LHCN-M2 (cell line): ENCODE results near the gene ATF6.

DNA sequence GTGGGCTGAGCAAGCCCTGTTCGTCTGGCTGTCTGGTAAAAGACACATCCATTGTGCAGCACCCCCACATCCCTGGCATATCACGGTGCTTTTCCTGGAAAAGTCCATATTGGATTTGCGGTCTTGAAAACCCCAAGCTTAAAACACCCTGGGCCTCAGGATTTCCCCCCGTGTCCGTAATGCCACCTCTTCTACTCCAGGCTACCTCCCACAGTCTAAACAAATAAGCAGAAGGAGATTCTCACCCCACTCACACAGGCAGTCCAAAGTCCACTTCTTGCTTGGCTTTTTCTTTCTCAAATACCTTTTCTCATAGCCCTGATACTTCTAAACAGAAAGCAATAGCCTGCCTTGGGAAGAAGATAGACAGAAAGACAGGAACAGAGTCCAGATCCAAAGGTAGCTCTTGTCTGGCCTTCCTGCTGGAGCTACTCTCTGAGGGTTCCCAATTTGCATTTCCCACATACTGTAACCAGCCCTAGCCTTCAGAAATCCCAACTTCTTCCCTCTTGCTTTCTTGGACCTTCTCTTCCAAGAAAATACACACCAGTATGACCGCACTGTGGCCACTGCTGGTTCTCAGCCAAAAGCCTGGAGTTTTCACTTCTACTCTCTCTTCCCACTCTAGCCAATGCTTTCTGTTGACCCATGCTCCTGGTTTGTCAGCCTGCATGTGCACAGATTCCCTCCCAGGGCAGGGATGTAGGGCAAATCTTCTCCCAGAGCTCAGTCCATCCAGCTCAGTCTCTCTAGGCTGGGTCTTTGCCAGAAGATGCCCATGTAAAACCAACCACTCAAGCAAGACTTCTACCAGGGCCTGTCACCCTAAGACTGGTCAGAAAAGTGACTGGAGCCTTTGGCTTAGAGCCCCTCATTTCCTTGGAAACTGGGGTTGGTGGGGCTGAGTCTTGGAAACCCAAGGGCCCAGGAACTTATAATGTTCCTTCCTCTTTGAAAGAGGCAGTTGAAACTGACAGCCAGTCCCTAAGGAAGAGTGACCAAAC lies 773 bp downstream of the SLAMF1 start:
- RAMPAGE, long total RNA: no peak

- RAMPAGE, long total RNA: no peak
Observed at GRCh38 chr1:160678601-160679285, 31.9 kb upstream of the SLAMF1 start.

DNA sequence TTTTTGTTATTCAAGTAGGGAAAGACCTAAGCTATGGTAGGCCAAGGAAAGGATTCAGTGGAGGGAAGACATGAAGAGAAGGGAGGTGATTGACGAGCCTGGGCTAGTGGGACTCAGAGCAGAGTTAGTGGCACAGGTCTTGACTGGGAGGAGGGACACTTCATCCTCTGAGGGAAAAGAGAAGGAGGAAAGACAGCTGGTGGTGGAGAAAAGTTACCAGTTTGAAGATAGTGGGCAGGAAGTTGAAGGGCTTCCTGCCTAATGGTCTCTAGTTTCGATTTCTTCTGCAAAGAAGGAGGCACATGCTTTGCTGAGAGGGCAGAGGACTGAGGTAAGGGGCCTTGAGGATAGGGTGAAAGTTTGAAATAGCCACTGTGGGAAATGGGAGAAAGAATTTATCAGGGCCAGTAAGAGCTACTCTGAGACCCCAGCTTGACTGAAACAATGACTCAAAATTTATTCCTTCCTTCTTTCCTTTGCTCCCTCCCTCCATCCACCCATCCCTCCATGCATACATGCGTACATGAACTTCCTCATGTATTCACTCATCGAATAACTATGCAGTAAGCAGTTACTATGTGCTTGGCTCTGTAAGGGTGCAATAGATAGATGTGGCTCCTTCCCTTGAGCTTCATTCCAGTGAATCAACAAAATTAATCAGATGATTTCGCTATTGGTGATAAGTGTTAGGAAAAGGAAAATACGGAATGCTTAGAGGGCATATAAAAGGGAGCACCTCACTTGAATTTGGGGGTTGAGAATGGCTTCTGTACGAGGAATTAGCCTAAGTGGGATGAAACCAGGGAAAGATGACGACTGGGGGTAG lies 4.1 kb downstream of the CD48 start:
- RAMPAGE, long total RNA: no peak

DNA sequence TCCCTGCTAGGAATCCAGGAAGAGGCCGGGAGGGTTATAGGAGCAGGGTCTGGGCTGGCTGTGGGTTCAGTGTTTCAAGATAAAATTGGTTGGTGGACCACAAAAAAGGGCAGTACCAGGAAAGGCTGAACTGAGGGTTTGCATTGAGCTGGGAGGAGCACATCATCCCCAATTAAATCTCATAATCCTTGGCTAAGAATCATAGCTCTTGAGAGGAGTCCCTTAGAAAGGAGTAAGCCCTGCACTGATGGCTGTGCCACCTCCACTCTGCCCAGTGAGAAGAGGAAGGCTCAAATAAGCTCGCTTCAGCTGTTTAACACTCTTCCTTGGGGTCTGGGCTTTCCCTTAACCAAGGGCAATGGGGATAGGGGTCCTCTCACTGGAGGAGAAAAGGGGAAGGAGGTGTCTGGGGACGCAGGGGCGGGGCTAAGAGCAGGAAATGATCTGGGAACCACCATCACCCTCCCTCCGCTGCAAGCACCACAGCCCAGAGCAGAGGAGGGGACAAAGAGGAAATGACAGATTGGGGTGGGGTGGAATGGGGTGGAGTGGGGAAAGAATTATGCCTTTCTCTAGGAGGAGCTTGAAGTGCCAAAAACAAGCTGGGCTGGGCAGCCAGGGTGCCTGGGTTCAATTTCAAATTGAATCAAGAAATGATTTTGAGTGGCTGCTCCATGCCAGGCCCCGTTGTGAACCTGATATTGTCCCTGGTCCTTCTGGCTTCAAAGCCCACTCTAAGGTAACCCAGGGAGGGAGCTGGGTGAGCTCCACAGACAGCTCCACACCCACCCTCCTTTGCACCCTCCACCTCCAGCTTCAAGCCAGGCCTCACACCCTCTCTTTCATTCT lies 1.4 kb downstream of the ARHGAP30 start:
- RAMPAGE, long total RNA: no peak

GRCh38 chr1:161158305-161158915 lies 890 bp upstream of the USP21 start:
- RAMPAGE, long total RNA: no peak

- RAMPAGE, long total RNA: no peak
Observed at GRCh38 chr1:161161932-161162409, 2.7 kb downstream of the USP21 start.

DNA sequence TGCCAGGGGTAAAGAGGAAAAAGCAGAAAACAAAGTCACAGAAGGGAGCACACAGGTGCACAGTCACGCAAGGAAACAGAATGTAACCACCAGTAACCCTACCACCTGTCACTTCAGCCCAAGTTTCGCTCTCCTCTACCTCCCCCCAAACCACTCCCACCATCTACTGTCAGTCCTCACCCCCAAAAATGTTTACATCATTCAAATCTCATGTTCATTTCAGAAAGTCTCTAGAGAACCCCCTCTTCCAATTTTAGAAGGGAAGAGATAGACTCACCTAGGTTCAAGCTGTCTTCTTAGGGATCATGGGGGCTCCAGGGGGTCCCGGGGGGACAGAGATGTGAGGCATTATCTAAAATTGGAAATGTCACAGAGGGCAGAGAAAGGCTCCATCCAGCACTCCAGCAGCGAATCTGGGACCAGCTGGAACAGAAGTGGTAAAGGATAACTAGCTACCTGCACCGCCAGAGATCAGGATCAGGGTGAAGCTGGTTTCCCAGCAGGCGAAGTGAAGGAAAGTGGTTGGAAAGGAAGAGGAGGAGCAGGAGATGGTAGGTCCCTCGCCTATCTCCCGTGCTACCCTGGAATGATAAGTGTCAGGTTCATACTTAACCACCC lies 1.0 kb downstream of the B4GALT3 start:
- RAMPAGE, long total RNA: no peak

DNA sequence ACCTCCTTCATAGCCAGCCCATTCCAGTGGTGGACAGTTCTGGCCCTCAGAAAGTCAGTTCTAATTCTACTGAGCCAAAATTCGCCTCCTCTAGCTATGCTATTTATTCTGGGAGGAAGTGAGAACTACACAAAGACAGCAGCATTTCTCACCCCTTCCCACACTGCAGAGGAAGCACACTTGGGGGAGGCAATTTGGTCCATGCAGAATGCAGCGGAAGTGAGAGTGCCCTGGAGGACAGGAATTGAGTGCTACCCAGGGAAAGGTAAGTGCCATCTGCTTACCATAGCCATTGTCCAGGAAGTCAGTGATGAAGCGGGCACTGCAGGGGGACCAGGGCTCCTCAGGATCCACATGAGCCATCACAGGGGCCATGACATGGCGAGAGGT lies 3.7 kb downstream of the ADAMTS4 start:
- RAMPAGE, long total RNA: no peak

GRCh38 chr1:161304572-161305498 lies 4.9 kb downstream of the MPZ start:
- RAMPAGE, long total RNA: no peak

DNA sequence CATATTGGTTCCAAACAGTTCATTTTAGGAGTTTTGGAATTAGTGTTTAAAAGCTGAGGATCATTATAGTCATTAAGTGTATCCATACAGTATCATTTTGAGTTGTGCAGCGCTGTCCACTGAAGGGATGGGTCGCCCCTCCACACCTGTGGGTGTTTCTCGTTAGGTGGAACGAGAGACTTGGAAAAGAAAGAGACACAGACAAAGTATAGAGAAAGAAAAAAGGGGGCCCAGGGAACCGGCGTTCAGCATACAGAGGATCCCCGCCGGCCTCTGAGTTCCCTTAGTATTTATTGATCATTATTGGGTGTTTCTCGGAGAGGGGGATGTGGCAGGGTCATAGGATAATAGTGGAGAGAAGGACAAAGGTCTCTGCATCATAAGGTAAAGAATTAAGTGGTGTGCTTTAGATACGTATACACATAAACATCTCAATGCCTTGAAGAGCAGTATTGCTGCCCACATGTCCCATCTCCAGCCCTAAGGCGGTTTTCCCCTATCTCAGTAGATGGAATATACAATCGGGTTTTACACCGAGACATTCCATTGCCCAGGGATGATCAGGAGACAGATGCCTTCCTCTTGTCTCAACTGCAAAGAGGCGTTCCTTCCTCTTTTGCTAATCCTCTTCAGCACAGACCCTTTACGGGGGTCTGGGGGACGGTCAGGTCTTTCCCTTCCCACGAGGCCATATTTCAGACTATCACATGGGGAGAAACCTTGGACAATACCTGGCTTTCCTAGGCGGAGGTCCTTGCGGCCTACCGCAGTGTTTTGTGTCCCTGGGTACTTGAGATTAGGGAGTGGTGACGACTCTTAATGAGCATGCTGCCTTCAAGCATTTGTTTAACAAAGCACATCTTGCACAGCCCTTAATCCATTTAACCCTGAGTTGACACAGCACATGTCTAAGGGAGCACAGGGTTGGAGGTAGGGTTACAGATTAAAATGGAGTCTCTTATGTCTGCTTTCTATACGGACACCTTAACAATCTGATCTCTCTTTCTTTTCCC lies 1.7 kb downstream of the SDHC start:
- RAMPAGE, long total RNA: no peak

GRCh38 chr1:161487209-161487931 lies 17.9 kb upstream of the FCGR2A start:
- RAMPAGE, long total RNA: no peak

DNA sequence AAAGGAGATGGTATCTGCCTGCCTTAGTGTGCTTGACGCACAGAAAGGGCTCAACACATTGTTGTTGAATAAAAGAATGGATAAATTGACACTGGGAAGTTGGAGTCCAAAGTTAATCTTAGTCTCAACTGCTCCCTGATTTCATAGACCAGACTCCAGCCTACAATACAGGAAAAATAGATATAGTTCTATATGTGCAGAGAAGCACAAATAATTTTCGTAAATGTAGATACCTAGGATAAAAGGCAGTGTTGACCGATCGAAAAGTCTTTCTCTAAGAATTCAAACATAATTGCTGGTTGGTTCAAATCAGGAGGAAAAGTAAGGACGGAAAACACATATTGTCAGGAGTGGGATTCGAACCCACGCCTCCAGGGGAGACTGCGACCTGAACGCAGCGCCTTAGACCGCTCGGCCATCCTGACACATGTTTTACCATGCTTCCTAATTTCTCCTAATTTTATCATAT lies 5.7 kb downstream of the HSPA6 start:
- RAMPAGE, long total RNA: no peak

GRCh38 chr1:161548271-161549191 lies 1.1 kb downstream of the FCGR3A start:
- RAMPAGE, long total RNA: no peak

- RAMPAGE, long total RNA: no peak
Observed at GRCh38 chr1:161566179-161566734, 16.6 kb upstream of the FCGR3A start.

GRCh38 chr1:161718666-161719369 lies 2.5 kb upstream of the FCRLB start:
- RAMPAGE, long total RNA: no peak

DNA sequence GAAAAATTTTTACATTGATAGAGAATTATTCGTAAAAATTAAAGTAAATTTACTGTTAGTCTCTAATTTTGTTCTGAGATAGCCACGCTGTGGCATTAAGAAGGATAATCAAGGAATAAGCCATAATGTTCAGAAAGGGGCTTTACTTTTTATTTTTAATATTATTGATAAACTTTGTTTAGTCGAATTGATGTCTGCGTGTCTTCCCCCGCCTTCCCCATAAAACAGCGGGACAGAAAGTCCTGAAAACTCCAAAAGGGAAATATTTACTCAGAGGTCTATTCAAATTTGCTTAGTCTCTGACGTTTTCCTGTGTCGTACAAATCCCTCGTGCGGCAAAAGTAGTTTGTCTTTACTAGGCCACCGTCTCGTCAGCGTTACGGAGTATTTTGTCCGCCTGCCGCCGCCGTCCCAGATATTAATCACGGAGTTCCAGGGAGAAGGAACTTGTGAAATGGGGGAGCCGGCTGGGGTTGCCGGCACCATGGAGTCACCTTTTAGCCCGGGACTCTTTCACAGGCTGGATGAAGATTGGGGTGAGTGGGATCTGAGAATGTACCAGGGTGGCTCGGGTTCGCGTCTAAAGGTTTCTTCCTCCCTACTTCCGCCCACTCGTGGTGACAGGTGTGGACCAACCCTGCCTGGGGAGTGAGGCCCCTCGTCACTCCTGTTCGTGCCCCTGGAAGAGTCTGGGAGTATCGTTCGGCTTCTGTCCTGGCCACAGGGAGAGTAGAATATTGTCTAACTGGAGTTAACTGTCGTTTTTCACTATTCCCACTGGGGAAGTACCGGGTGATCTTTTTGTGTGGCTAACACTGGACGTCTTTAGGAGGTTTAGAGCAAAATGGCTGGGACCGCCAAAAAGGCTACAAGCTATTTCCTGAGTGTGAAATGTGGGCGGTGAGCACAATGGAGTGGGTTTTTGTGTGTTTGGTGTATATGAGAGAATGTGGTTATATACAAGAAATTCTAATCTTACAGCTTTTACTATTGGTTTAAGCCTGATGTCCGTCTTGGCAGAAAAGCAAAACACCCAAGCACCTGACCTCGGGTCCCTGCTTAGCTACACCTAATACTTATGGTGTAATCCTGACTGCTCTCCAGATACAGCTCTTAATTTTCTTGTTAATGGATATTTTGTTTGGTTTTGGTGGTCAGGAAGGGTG lies at the start of gene ATF6:
ATF6 (plus strand) TSS at position 414 of the 1,166 bp plus-strand sequence.
- RAMPAGE, long total RNA: no peak

DNA sequence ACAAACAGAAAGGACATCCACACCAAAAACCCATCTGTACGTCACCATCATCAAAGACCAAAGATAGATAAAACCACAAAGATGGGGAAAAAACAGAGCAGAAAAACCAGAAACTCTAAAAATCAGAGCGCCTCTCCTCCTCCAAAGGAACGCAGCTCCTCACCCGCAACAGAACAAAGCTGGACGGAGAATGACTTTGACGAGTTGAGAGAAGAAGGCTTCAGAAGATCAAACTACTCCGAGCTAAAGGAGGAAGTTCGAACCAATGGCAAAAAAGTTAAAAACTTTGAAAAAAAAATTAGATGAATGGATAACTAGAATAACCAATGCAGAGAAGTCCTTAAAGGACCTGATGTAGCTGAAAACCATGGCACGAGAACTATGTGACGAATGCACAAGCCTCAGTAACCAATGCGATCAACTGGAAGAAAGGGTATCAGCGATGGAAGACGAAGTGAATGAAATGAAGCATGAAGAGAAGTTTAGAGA lies 67.1 kb downstream of the ATF6 start:
- RAMPAGE, long total RNA: no peak

GRCh38 chr1:161973800-161974560 lies 49.7 kb downstream of the OLFML2B start:
- RAMPAGE, long total RNA: no peak

DNA sequence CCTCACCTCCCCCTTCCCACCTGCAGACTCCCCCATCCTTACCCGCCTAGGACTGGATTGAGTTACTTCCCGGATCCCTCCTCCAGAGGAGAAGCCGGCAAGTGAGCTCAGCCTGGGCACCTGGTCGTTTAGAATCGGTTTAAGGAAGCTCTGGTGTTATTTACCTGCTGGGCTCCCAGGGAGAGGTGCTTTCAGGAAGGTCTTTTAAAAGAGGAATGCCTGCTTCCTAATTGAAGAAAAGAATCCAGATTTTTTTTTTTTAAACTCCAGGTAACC lies 946 bp downstream of the NOS1AP start:
- RAMPAGE, long total RNA: no peak

DNA sequence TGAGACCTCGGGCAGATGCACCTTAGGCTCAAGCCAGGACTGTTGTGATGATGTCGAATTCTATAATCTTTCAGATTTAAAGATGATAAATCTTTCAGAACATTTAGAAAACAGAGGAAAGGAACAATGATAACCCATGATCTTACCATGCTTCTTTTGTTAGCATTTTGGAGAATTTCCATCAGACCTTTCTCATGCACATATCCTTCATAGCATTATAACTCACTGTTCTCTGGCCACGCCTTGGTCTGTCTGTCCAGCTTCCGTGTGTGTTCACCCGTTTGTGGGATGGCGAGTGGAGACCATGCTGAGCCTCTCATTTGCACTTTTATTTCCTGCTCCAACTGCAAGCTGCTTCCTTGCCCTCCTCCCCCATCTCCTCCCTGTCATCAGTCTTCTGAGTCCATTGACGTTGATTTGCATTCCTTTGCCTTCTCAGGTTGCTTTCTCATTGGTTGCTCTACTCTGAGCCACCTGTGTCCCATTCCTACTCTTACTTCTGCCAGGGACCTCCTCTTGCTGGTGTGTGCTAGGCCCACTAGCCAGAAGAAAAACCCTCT lies 146.3 kb downstream of the NOS1AP start:
- RAMPAGE, long total RNA: no peak